Esophagus squamous epithelium (tissue), 4 donors: Measurements from ENCODE around the genes LIPC, LDHAL6B, GCNT3 and ANXA2.

GRCh38 chr15:58329599-58330019 lies 102.2 kb upstream of the LIPC start:
- PRO-cap, result no peak
- RAMPAGE, long total RNA, 4 experiments, result no peak in any of the 4 experiments

GRCh38 chr15:58330914-58331205 lies 100.9 kb upstream of the LIPC start:
- PRO-cap, result no peak
- RAMPAGE, long total RNA, 4 experiments, result no peak in any of the 4 experiments

DNA sequence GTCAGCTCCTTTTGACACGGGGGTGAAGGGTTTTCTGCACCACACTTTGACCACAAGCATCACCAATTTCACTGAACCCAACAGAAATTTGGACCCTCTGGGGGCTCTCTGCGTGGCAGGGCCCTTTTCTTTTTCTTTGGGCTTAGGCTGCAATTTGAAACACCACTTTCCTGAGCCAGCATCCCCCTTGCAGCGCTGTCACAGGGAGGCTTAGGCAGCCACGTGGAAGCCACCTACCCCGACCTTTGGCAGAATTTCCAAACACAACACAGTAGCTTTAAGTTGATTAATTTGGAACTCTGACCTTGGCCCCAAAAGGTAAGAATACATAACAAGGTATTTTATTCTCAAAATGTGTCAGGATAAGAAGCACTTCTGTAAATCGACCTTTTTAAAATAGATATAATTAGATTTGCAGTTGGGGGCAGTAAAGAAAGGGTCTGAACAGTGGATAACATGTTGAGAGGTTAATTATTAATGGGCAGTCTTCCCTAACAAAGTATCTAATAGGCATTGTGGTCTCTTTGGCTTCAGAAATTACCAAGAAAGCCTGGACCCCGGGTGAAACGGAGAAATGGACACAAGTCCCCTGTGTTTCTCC lies at the start of gene LIPC:
TSS of gene LIPC (plus strand) at position 533 of the 601 bp plus-strand sequence.
- PRO-cap, result no peak
- RAMPAGE, long total RNA, 4 experiments, result no peak in any of the 4 experiments

- PRO-cap, result no peak
- RAMPAGE, long total RNA, 4 experiments, result no peak in any of the 4 experiments
Observed at GRCh38 chr15:58440799-58441469, 9.1 kb downstream of the LIPC start.

DNA sequence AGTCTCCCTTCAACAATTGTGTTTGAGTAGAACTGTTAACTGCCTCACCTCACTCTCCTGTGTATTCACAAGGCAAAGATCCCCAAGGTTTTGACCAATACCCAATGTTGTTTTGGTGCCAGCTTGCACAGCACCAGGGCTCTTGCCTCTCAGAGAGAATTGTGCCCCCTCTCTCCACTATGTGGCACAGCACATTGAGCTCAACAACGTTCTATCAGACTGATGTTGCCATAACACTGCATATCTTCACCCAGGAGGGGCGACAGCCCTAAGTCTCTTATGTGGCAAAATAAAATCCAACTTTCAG lies 85.3 kb downstream of the LIPC start:
- PRO-cap, result no peak
- RAMPAGE, long total RNA, 4 experiments, result no peak in any of the 4 experiments

GRCh38 chr15:58521280-58522062 lies 89.7 kb downstream of the LIPC start:
- PRO-cap, result bidirectional peak, plus-strand start at chr15:58521948, minus-strand start at chr15:58521591
- RAMPAGE, long total RNA, 4 experiments, result no peak in any of the 4 experiments

DNA sequence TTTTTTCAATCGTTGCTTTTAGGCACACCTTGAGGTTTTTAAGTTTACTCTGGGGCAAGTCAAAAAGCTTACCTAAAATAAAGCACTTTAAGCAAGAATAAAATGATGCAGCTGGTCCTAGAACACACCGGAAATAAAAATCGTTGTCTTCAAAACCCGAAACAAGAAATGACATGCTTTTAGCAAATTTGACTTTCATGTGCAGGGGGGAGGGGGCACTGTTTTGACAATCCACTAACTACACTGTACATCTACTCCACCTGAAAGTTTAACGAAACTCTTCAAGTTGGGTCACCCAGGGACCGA lies 1.2 kb downstream of the ADAM10 start:
- PRO-cap, result bidirectional peak, plus-strand start outside the sequence, minus-strand start at position 135 of the sequence
- RAMPAGE, long total RNA, 4 experiments, result no peak in any of the 4 experiments

DNA sequence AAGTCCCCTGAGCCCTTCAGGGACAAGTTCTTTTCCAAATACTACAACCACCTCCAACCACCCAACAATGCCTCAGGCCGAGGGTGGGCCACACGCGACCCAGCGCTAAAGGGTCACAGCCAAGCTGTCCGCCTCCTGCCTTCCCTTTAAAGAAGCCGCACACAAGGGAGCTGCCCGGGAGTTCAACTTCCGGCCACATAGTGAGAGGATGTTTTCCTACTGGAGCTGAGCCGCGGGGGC lies 361 bp upstream of the MINDY2 start:
- PRO-cap, result bidirectional peak, plus-strand start outside the sequence, minus-strand start at position 148 of the sequence
- RAMPAGE, long total RNA, 4 experiments, result start-site peak on the minus strand in 1 of 4 experiments, centred at position 180 of the sequence, 8 reads per replicate

DNA sequence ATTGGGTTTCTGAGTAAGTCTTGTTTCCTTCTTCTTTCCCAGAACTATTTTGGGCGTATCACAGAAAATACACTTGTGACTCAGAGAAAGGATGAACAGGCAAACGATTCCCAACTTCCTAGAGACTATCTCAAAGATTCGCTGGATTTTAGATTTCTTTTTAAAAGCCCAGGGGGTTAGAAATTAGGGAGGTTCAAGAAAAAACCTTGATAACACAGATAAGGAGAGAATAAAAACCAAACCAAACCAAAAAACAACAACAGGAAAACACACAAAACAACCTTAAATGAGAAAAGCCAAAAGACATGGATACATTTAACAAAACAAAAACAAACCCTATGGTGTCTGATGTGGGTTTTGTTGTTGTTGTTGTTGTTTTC lies 31.0 kb upstream of the LDHAL6B start:
- PRO-cap, result no peak
- RAMPAGE, long total RNA, 4 experiments, result no peak in any of the 4 experiments

DNA sequence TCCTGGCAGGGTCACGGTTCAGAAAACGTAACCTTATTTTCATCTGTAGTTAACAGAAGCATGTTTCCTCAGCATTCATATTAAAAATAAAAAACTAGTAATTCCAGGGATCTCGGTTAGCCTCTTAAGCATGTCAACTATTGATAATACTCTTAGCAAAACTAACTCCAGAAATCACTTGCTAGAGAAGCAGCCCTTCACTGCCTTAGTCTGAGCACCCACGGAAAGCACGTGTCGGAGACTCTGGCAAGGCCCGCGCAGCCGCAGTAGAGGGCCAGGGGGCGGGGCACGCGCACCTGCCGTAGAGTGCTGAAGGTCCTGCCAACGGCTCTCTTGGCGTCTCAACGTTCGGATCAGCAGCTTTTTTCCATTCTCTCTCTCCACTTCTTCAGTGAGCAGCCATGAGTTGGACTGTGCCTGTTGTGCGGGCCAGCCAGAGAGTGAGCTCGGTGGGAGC lies at the start of gene LDHAL6B:
TSS of gene LDHAL6B (plus strand) at position 304 of the 457 bp plus-strand sequence.
- PRO-cap, result no peak
- RAMPAGE, long total RNA, 4 experiments, result no peak in any of the 4 experiments

GRCh38 chr15:59271795-59272256 lies 65.2 kb downstream of the LDHAL6B start:
- PRO-cap, result no peak
- RAMPAGE, long total RNA, 4 experiments, result no peak in any of the 4 experiments

- PRO-cap, result no peak
- RAMPAGE, long total RNA, 4 experiments, result no peak in any of the 4 experiments
Observed at GRCh38 chr15:59295350-59295844, 77.3 kb downstream of the MYO1E start.

- PRO-cap, result no peak
- RAMPAGE, long total RNA, 4 experiments, result no peak in any of the 4 experiments
Observed at GRCh38 chr15:59366073-59366786, 6.4 kb downstream of the MYO1E start.

DNA sequence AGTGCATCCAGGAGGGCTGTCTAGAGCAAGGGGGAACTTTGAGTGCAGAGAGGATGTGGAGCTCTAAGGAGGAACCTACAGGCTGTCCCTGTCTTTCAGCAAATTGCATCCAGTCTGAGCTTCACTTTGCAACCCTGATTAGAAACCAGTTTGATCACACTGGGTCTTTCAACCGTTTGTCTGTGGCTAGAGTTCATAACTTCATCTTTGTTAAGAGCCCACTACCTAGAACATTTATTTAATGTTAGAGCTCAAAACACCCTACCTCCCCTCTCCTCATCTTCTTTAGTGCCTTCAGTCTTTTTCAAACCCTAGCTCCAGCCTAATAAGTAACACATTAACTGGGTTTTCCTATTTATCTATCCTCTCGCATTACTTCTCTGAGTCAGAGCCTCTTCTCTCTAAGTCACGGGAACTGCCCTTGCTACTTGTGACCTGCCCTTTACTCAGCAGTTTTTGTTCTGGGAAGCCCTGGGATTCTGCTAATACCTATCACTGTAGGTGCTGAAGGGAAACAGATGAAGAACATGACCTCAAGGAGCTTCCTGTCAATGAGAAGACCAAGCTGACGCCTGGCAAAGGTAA lies at the start of gene GCNT3:
TSS of gene GCNT3 (plus strand) at position 383 of the 585 bp plus-strand sequence.
- PRO-cap, result unidirectional peak, plus-strand start at position 495 of the sequence
- RAMPAGE, long total RNA, 4 experiments, result no peak in any of the 4 experiments

- PRO-cap, result bidirectional peak, plus-strand start at chr15:59616649, minus-strand start at chr15:59616569
- RAMPAGE, long total RNA, 4 experiments, result start-site peak on the plus strand in 4 of 4 experiments, at chr15:59616502-59616771 at its widest, 22 to 110 reads per replicate
Observed at GRCh38 chr15:59616191-59616984, 4.8 kb downstream of the GCNT3 start.

DNA sequence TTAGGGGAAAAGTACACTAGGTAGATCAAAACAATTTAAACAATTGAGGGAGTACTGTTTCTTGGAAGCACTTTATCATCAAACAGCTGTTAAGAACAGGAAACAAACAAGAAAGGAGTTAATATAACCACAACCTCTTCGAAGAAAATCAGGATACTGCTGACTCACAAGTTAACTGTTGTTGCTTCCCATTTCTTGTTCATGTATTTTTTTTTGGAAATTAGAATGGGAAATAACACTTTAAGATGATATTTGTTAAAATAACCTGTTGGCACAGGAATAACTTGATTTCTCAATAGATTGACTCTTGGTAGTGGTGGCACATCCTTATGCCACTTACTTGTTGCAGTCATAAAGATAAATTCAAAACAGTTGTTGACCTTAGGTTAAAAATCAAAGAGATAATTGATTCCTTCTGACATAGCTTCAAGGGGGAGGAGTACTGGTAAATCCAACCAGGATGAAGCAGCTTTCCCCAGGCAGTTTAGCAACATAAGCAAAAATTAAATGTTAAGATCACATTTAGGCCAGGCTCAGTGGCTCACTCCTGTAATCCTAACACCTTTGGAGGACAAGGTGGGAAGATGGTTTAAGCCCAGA lies 3.3 kb downstream of the BNIP2 start:
- PRO-cap, result no peak
- RAMPAGE, long total RNA, 4 experiments, result no peak in any of the 4 experiments

DNA sequence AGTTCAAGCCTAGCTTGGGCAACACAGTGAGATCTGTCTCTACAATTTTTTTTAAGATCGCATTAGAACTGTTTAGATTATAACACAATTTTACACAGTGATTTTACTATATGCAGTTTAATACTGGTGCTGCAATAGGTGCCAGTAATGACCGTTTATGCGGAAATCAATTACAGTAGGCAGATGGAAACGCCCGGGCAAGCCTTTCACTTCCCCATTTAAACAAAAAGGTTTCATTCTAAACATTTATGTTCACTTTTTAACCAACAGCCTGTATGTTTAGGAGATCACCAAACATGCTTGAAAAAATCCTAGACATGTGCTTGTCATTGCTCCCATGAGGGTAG lies 2.8 kb downstream of the BNIP2 start:
- PRO-cap, result no peak
- RAMPAGE, long total RNA, 4 experiments, result no peak in any of the 4 experiments

DNA sequence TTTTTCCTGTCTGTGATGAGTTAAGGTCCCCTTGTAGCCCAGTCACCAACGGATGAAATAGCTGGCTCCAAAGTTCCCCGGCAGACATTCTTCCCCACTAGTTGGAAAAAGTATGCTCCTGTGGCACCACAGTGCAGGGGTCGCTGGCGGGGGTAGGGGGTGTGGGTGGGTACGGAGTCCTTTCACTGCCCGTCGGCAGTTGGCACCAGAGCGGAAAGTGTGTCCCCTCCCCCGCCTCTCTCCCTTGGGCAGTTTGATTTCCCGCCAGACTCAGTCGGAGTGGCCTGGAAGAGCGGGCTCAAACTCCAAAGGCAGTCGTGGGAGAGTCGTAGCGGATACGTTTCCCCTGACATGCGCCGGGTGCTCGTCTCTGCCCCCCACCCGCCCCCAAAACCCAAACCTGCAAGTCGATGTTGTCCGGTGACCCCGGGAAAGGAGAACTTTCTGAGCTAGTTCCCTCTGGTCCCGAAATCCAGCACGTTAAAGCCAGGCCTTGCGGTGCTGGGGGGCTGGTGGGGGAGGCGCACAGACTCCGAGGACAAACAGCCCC lies 4.5 kb upstream of the FOXB1 start:
- PRO-cap, result no peak
- RAMPAGE, long total RNA, 4 experiments, result no peak in any of the 4 experiments

DNA sequence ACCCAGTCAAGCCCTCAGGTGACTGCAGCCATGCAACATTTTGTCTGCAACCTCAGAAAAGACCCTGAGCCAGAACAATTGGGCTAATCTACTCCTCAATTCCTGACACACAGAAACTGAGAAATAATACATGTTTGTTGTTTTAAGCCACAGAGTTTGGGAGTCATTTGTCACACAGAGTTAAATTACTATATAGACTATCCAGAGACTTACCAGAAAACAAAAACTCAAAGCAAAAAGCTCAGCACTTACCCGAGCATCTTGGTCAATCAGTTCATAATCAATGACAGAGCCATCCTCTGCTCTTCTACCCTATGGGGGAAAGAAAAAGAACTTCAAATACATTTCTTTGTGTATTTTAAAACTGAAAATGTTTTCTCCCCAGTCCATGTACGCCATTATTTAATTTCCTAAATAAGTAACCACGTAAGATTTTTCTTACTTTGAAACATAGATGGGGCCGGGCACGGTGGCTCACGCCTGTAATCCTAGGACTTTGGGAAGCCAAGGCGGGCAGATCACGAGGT lies 43.8 kb downstream of the ANXA2 start:
- PRO-cap, result no peak
- RAMPAGE, long total RNA, 4 experiments, result no peak in any of the 4 experiments

DNA sequence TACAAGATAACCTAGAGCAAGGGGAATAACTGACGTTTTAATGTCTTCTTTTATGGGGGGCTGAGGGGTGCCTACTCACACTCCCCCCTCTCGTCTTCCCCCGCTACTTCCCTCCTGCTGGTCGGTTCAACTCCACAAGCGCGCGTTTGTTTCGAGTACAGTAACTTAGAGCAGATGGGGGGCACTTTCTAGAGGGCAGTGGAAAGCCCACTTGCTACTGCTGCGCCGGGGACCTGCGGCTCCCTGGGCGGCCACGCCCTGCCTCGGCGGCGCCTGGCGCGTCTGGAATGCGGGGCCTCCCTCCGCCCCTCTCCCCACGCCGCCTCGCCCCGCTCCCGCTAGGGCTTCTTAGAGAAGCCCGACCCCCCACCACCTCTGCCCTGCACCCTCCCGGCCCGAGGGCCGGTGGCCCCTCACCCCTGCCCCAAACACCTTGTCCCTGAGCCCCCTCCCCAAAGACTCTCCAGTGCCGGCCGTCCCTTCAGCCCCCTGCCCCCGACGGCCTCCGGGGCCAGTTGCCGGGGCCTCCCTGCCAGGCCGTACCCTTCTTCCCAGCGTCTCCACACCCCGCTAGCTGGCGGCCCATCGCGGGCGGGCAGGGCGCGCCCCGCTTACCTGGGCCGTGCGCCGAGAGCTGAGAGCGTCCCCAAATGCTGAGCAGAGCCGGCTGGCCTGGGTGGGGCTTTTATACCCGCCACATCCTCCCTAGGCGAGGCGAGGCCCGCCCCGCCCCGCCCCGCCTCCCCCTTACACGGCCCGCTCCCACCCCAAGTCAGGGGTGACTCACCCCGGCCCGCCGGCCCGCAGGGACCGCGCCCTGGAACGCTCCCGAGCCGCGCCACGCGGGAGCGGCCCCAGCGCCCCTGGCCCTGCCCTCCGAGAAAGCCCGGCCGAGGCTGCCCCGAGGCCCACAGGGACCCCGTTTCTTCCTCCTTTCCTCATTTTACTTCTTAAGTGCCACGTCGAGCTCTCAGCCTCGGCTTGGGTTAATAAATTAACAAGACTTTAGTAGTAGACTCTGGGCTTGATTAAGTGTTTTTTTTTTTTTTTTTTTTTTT lies at the start of gene ANXA2:
TSS of gene ANXA2 (minus strand) at position 659 of the 1,058 bp plus-strand sequence.
- PRO-cap, result unidirectional peak, minus-strand start at position 260 of the sequence; bidirectional peak, plus-strand start at position 809 of the sequence, minus-strand start at position 659 of the sequence
- RAMPAGE, long total RNA, 4 experiments, result start-site peak on the minus strand in 4 of 4 experiments, centred at positions 649 to 655 of the sequence, 28,762 to 48,467 reads per replicate